Prostate gland (tissue), 2 donors: Measurements from ENCODE around the gene TMEM131L.

- PRO-cap, result no peak
- RAMPAGE, long total RNA, 2 experiments, result no peak in any of the 2 experiments
Observed at GRCh38 chr4:151117490-151117892, 18.1 kb downstream of the RPS3A start.

DNA sequence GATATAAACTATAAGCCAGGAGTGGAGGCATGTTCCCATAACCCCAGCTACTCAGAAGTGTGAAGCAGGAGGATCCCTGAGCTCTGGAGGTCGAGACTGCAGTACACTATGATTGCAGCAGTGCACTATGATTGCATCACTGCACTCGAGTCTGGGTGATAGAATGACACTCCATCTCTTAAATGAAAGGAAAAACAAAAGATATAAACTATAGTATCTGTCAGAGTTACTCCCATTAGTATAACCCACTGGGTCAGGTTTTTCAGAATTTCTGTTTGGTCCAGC, 47.6 kb downstream of the RPS3A start:
- PRO-cap, result no peak
- RAMPAGE, long total RNA, 2 experiments, result no peak in any of the 2 experiments

DNA sequence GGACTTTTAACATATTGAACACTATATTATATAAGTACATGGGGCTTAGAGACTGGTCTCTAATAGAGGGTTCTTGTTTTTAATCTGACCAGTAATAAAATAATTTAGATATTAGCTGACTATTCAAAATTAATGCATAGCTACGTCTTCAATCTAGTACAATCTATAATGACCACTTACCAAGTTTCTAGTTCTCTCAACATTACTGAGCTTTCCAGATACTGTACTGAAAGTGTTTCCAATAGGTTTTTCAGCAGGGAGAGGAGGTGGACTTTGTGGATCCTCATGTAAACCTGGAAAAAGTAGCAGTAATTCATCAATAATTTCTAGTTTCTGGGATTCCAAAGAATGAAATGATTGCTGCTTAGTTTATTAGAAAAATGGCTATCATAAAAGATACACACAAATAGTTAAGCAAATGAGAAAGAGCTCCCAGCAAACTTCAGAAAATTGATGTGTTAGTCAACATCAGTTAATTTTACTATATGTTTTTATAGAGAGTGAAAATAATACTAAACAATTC, 59.7 kb downstream of the RPS3A start:
- PRO-cap, result no peak
- RAMPAGE, long total RNA, 2 experiments, result no peak in any of the 2 experiments

DNA sequence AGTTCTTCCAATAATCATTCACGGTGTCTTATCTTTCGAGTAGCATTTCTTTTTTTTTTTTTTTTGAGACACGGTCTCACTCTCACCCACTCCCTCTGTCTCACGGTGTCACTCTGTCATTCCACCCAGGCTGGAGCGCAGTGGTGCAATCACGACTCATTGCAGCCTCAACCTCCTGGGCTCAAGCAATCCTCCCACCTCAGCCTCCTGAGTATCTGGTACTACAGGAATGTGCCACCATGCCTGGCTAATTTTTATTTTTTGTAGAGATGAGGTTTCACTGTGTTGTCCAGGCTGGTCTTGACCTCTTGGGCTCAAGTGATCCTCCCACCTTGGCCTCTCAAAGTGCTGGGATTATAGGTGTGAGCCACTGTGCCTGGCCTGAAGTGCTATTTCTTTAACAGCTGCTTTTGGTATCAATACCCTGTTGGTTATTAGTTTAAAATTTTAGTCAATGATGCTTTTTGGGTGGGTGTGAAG, 69.0 kb downstream of the RPS3A start:
- PRO-cap, result no peak
- RAMPAGE, long total RNA, 2 experiments, result no peak in any of the 2 experiments

- PRO-cap, result no peak
- RAMPAGE, long total RNA, 2 experiments, result no peak in any of the 2 experiments
Observed at GRCh38 chr4:151315120-151315604, 10.2 kb downstream of the SH3D19 start.

DNA sequence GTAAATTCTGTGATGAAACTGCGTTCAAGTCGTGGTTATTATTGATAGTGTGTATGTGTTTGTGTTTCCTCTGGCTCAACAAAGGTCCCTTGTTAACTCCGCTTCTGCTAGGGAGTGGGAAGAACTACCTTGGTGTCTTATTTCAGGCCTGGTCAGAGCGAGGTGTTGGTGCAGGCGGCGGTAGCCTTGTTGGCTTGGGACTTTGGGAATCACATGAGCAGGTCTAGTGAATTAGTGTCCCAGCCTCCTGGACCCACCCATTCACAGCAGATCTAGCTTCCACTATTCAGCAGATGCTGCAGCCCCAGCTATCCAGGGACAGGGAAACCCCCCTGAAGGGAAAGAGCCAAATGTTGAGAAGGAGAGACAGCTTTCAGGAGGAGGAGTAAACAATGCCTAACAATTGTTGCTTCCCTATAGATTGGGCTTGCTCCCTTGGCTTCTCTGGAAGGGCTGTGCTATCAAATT, 1.0 kb downstream of the FHIP1A start:
- PRO-cap, result bidirectional peak, plus-strand start at position 155 of the sequence, minus-strand start at position 204 of the sequence
- RAMPAGE, long total RNA, 2 experiments, result no peak in any of the 2 experiments

GRCh38 chr4:151432589-151433698, 24.0 kb downstream of the FHIP1A start:
- PRO-cap, result no peak
- RAMPAGE, long total RNA, 2 experiments, result no peak in any of the 2 experiments

DNA sequence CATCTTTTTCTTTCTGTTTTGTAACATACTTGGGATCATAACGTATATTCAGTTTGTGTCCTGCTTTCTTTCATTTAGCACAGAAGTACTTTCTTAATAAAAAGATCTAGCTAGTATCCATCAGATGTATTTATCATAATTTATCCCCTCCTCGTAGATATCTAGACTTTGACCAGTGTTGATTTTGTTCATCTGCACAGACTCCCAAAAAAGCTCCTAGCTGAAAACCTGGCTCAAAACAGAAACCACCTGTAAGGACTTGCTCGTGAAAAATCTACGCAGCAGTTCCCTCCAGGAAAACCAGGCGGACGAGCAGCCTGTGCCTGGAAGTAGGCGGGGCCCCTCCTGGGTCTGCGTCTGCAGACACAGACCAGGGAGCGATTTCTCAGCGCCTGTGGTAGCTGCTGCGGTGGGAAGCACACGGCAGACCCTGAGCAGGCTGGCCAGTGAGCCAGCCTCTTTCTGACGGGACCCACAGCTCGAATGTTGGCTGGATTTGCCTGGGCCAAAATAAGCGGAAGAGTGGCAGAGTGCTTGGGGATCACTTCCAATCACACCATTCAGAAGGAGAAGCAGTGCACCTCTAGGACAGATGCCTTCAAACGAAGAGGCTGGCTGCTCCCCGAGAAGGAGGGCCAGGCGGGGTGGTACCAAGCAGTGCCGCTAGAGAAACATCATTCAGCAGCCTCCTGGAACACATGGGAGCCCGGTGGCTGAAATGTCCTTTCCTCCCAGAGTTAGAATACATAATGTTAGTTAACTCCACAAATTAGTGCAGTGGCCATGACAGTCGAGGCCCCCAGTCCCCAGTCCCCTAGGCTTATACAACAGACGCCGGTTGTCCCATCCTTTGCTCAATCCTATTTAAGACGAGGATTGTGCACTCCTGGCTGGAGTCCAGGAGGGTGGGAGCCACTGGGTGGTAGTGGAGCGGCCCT, 86.0 kb downstream of the GATB start:
- PRO-cap, result bidirectional peak, plus-strand start at position 433 of the sequence, minus-strand start at position 240 of the sequence
- RAMPAGE, long total RNA, 2 experiments, result no peak in any of the 2 experiments

DNA sequence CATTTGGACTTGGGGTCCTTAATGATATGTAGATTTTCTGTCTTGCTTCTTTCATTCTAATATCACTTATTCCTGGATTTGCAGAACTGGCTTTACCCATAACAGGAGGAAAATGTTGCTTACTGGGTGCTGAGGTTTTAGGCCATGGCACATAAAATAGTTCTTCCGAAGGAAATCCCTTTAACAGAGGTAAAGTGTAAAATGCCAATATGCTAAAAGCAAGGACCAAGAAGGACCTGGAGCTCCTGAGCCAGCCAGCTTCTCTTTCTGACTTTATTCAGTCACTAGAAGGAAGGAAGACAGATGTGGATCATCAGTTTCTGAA, 21.0 kb upstream of the GATB start:
- PRO-cap, result no peak
- RAMPAGE, long total RNA, 2 experiments, result no peak in any of the 2 experiments

DNA sequence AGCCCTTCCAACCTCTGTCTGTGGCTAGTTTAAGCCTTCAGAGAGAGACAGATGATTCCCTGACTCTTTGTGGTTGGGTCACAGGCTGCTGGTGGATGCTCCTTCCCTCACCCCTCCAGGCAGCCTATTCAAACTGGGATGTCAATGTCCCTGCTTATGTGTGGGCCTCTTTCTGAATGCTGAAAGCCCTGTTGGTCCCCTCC, 148.7 kb upstream of the GATB start:
- PRO-cap, result no peak
- RAMPAGE, long total RNA, 2 experiments, result no peak in any of the 2 experiments

DNA sequence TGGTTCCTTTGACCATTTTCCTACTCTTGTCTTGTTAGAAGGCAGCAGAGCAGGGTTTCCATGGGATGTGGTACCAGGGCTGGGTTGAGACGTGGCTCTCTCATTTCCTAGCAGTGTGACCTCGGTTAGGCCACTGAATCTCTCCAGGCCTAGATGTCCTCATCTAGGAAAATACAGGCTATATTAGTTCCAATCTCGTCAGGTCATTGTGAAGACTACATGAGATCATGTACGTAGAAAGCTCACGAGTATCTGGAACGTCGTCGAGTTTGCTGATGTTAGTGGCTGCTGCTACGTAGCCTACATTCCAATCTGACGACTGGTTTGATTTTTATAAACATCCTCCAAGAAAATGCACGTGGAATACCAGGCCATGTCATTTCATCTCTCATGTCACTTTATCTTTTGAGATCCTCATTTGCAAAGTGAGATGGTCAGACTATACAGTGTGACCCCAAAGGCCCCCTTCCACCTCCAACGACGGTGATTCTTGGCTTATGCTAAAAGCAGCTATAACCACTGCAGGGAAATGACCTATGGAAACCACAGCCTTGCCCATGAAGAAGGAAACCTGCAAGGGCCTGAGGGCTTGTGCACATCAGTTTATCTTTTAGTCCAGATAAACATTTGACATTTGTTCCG, 278.4 kb upstream of the GATB start:
- PRO-cap, result no peak
- RAMPAGE, long total RNA, 2 experiments, result no peak in any of the 2 experiments

DNA sequence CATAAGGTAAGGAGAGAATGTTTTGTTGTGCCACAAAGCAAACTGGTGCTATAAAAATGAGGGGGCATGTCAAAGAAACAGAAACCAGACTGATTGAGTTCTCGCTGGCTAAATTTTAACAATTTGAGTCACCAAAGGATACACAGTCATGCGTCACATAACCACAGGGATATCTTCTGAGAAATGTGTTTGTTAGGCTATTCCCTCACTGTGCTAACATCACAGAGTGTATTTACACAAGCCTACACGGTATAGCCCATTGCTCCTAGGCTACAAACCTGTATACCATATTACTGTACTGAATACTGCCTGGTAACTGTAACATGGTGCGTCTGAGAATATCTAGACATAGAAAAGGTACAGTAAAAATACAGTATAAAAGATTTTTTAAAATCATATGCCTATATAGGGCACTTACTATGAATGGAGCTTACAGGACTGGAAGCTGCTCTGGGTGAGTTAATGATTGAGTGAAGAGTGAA, 50.1 kb downstream of the FBXW7 start:
- PRO-cap, result no peak
- RAMPAGE, long total RNA, 2 experiments, result no peak in any of the 2 experiments

GRCh38 chr4:152589360-152589667, 53.4 kb upstream of the FBXW7 start:
- PRO-cap, result no peak
- RAMPAGE, long total RNA, 2 experiments, result no peak in any of the 2 experiments

DNA sequence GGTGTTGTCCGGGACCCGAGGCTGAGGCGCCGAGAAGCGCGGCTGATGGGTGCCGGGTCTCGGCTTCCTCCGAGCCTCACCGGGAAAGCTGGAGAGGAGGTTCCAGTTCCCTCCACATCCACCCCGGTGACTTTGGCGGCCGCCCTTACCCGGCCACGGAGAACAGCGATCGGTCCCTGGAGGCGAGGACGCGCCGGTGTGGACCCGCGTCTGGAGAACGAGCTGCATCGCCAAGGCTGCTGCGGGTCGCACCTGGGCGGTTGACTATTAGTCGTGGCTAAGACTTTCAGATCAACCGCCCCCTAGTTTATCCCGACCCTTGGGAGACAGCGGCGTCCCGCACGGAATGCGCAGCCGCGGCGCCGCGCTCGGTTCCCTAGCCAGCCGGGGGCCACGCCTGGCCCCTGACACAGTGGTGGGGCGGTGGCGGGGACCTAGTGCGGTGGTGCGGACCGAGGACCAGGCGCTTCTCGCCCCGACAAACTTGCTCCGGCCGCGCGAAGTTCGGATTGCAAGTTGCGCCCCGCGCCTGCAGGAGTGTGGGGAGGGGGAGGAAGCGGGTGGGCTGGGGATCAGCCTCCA, 468 bp downstream of the FHDC1 start:
- PRO-cap, result no peak
- RAMPAGE, long total RNA, 2 experiments, result no peak in any of the 2 experiments

DNA sequence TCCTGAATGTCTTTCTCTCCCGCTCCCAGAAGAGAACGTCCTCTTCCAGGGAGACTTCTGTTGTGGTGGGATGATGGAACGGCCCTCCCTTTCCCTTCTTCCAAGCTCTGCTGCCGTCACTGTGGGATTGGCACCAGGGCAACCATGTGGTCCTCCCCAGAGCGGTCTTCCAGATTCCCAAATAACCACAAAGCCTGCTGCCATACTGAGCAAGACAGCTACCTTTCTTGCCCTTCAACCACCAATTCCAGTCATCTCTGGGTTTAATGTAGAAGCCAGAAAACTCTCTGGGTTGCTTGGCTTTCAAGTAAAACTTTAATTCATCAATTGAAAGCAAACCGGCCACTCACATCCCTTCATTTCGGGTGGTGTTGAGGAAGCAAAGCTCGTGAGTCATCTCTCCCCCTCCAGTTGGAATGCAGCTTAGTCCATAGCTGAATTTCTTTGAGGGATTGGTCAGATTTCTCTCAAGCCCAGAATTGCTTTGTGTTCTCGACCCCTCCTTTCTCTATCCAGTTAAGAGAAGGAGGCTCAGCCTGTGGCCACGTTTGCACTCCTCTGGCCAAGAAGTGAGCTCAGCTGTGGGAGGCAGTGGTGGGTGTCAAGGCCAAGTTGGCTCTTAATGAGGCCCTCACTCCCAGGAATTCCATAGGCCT, 36.9 kb downstream of the FHDC1 start:
- PRO-cap, result no peak
- RAMPAGE, long total RNA, 2 experiments, result no peak in any of the 2 experiments

- PRO-cap, result no peak
- RAMPAGE, long total RNA, 2 experiments, result no peak in any of the 2 experiments
Observed at GRCh38 chr4:153114651-153115506, 89.4 kb upstream of the TRIM2 start.

- PRO-cap, result no peak
- RAMPAGE, long total RNA, 2 experiments, result no peak in any of the 2 experiments
Observed at GRCh38 chr4:153242268-153243000, 38.2 kb downstream of the TRIM2 start.

DNA sequence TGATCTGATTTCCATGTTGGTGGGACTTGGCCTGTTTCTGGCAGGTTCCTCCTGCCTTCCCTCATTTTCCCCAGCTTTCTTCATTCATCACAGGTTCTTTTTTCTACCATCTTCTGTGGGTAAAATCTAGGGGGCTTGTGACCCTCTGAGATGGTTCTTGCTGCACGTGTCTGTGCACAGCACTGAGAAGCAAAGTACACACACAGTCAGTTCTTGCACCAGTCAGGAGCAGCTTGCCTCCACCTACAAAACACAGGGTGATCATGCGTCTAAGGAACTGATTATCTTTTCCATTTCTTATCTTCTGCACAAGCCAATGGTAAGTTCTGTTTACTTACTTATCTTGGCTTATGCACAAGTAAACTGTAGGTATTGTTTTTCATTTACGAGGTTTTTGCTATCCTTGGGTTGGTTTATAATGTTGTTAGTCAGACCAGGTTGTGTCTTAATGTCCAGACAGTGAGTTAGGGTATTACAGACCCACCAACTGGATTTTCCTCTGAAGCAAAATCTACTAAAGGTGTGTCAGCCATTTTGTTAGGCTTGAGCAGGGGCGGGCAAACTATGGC, 40.7 kb downstream of the TRIM2 start:
- PRO-cap, result no peak
- RAMPAGE, long total RNA, 2 experiments, result no peak in any of the 2 experiments

DNA sequence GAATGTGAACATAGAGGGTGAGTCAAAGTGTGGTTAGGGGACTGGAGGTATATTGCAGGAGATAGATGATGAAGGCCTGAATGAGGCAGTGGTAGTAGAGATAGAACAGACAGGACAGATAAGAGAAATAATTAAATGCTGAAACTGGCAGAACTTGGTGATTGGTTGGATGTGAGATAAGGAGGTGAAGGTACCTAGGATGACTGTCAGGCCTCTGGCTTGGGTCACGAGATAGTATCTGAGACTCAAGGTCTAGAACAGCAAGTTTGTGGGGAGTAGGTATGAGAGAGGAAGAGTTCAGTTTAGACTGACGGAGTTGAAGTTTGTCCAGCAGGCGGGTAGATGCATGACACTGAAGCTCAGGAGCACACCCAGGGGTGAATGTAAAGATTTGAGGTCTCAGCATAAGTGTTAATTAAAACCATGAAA, 3.6 kb downstream of the MND1 start:
- PRO-cap, result no peak
- RAMPAGE, long total RNA, 2 experiments, result no peak in any of the 2 experiments

- PRO-cap, result bidirectional peak, plus-strand start at chr4:153466360, minus-strand start at chr4:153466223; bidirectional peak, plus-strand start at chr4:153466628, minus-strand start at chr4:153466572
- RAMPAGE, long total RNA, 2 experiments, result start-site peak on the plus strand in 2 of 2 experiments, at chr4:153466349-153466369 at its widest, 112 to 150 reads per replicate
Observed at GRCh38 chr4:153466263-153467082, at the start of gene TMEM131L. Gene TMEM131L, plus strand, starts transcription at chr4:153466360.